Right atrium auricular region (tissue), 2 donors: ENCODE data around the genes CBY1, APOBEC3H and TNRC6B.

DNA sequence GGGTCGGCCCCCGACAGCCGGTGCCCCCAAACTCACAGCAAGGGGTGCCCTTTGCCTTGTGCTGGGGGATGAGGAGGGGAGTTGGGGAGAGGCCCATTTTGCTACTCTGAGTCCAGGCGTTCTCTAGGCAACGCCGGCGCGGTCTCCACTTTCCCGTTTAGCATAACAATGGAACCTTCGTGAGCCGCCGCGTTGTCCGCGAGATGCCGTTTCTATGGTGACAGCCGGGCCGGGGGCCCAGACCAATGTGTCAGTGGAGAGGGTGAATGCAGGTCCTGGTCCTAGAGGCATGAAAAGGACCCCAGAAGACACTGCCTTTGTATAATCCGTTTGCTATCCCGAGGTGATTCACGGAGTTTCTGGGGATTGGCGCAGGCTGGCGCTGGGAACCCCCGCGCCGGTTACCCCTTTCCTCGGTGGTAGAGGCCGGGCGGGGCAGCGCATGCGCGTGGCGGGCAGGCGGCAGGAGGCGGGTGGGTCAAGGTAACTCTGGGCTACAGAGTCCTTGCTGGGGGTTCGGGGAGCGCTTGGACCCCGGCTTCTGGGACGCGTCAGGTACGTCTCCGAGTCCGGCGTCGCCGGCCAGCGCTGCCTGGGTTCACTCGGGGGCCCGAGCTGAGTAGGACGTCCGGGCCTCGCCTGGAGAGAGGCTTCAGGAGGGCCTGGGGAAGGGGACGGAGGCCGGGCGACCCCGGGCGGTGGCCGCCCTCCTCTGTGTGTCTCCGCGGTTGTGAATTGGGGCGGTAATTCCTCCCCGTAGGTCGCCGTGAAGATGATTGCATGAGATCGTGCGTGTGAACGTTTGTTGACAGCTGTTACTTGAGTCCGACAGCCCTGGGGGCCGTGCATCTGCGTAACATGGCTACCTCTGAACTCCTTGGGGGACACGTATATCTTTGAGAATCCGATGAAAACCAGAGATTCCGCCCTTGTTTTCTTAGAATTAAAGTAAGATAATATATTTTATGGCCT, at the start of gene CBY1:
CBY1 (plus strand) TSS at position 443 of the 972 bp plus-strand sequence.
- PRO-cap: bidirectional peak, plus-strand start at position 465 of the sequence, minus-strand start at position 216 of the sequence
- RAMPAGE, long total RNA, 2 experiments: start-site peak on the plus strand in 2 of 2 experiments, centred at positions 465 to 489 of the sequence, 162 to 270 reads per replicate

DNA sequence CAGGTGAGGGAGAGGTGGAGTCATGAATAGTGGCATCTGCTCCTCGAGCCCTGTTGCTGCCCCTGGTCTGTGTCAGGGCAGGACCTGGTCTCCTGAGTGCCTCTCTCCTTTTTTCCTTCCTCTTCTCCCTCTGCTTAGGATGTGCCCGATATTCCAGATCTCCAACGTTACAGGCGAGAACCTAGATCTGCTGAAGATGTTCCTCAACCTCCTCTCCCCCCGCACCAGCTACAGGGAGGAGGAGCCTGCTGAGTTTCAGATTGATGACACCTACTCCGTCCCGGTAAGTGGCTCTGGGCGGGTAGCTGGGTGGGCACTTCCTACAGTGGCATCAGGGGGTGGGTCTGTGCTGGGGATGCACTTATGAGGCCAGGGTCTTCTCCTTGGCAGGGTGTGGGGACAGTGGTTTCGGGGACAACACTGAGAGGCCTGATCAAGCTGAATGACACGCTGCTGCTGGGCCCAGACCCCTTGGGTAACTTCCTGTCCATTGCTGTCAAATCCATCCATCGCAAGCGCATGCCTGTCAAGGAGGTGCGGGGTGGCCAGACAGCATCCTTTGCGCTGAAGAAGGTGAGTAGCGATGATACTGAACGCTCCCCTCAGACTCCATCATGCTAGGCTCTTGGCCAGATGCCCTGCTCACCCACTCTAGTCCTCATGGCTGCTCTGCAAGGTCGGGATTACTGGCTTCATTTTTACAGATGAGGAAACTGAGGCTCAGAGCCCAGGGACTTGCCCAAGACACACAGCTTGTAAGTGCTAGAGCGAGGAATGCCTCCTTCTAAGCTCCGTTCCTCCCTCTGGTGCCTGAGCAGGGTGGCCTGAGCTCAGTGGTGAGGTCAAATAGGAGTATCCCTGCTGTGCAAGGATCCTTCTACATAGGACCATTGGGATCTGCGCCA, 20.4 kb downstream of the GTPBP1 start:
- PRO-cap: no peak
- RAMPAGE, long total RNA, 2 experiments: no peak in any of the 2 experiments

DNA sequence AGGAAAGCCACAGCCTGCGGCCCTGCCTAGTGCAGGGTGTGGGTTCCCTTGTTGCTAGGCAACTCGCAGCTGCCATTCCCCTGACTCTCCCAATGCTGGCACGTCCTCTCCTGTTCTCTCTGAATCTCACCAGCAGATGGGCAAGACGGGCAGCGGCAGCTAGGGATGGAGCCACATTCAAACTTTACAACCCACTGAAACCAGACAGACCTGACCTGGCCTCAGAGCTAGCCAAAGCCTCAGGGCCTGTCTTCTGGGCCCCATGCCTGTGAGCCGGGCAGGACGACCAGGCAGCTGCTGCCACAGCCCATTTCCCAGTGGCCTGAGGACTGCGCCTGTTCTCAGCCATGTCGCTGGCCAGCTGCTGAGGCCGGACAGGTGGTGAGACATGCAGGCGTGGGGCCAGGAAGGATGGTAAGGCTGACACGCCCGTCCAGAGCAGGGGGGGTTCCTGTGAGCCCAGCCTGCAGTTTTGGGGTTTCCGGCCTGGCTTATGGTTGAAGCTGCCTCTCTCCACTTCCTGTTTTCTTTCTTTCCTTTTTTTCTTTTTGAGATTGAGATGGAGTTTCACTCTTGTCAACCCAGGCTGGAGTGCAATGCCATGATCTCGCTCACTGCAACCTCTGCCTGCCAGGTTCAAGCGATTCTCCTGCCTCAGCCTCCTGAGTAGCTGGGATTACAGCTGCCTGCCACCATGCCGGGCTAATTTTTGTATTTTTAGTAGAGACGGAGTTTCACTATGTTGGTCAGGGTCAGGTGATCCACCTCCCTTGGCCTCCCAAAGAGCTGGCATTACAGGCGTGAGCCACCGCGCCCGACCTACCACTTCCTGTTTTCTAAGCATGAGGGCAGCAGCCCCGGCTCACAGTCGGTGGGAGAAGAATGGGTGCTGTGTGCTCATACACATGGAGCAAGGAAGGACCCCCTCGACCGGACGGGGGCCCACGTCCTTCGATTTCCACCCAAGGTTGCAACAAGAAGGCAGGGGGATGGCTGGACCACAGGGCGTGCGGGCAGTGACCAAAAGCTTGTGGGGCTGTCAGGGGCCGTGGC, 4.0 kb downstream of the SUN2 start:
- PRO-cap: no peak
- RAMPAGE, long total RNA, 2 experiments: no peak in any of the 2 experiments

DNA sequence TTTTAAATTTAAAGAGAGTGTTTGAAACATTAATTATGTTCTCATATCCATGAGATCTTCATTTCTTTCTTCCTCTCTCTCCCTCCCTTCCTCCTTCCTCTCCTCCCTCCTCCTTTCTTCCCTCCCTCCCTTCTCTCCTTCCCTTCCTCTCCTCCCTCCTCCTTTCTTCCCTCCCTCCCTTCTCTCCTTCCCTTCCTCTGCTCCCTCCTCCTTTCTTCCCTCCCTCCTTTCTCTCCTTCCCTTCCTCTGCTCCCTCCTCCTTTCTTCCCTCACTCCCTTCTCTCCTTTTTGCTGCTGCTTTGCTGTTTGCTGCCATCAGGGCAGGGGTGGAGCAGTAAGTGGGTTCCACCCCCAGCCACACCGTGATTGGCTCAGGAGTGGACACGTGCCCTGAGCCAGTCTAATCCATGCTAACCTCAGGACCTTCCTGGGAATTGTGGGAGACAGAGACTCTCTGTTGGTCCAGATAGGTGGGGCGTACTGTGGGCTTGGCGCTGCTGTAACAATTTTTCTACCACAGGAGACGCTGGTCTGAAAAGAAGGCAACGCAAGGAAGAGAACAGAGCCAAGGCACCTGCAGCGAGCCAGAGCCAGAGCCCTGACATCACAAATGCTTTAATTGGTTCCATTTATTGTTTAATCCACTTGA, 33.7 kb upstream of the APOBEC3A start:
- PRO-cap: bidirectional peak, plus-strand start at position 446 of the sequence, minus-strand start at position 282 of the sequence
- RAMPAGE, long total RNA, 2 experiments: no peak in any of the 2 experiments

- PRO-cap: no peak
- RAMPAGE, long total RNA, 2 experiments: no peak in any of the 2 experiments
Observed at GRCh38 chr22:39097011-39097645, at the start of gene APOBEC3H. TSS of gene APOBEC3H (plus strand) at chr22:39097244.

DNA sequence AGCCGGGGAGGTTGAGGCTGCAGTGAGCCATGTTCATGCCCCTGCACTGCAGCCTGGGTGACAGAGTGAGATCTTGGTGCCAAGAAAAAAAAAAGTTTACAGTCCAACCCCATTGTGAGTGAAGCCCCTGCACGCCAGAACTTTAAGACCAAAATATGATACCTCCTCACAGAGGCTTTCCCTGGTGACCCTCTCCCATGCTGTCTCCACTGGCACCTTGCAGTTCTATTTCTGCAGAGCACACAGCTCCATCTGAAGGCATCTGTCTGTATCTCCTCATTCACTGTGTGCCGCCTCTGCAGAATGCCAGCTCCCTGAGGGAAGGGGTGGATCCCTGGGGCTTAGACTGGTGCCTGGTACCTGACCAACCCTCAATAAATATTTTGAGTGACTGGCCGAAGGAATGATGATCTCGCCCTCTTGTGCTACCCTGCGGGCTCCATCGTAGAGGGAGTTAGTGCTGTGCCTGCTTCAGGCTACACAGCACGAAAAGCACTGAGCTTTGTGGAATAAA, 1.7 kb downstream of the CBX7 start:
- PRO-cap: unidirectional peak, plus-strand start at position 279 of the sequence
- RAMPAGE, long total RNA, 2 experiments: no peak in any of the 2 experiments

- PRO-cap: no peak
- RAMPAGE, long total RNA, 2 experiments: no peak in any of the 2 experiments
Observed at GRCh38 chr22:39176726-39177243, 24.3 kb upstream of the CBX7 start.

DNA sequence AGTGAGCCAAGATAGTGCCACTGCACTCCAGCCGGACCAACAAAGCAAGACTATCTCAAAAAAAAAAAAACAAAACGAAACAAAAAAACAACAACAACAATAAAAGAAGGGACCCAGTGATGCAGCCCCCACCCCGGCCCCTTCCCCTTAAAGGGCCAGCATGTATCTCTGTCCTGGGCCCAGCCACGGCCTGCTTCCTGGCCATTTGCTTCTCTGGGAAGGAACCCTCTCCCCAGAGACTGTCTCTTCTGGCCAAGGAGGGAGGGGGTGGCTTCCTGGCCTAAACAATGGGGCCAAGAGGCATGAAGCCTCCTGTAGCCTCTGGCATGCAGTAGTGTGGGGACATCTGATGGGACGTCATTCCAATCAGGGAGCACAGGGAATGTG, 25.4 kb upstream of the PDGFB start:
- PRO-cap: no peak
- RAMPAGE, long total RNA, 2 experiments: no peak in any of the 2 experiments

- PRO-cap: no peak
- RAMPAGE, long total RNA, 2 experiments: no peak in any of the 2 experiments
Observed at GRCh38 chr22:39317276-39317786, 2.1 kb downstream of the RPL3 start.

- PRO-cap: no peak
- RAMPAGE, long total RNA, 2 experiments: no peak in any of the 2 experiments
Observed at GRCh38 chr22:39463889-39464356, 7.1 kb downstream of the MGAT3 start.

DNA sequence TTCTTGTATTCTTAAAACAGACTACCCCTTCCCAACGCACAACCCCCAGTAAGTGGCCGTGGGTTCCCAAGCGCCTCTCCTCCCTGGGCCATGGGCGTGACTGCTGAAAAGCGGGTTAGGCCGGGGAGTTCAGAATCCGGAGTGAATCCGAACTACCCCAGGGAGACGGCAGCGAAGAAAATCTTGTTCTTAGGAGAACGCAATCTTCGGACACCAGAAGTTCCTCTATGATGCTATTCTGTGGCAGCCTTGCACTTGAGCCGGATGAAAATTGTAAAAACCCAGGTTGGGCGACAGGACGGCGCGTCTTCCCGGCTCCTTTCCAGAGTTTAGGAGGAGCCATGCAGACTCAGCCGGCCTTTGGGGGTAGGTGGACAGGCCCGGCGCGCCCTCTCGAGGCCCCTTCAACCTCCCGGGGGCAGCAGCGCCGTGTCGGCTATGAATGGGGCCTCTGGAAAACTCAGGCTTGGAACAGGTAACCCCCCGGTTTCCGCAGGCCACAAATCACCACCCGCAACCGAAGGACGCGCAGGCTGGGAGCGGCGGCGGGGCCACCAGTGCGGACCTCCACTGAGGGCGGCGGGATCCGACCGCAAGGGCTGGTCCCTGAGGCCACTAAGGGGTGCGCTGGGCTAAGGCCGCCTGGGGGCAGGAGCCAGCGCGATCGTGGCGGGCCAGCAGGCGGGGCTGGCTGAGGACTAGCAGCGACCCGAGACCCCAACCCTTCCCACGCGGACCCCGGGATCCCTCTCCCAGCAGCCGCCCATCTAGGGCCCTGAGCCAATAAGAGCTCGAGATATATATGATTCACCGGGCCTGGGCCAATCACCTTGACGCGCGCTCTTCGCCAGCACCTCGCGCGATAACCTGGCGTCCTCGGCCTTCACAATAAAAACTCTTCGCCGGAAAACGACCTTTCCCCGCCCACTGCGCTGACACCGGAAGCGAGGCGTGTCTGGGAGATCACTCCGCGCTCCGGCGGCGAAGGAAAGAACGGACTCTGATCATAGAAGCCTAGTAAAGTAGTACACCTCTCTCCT, 715 bp upstream of the ATF4 start:
- PRO-cap: bidirectional peak, plus-strand start at position 346 of the sequence, minus-strand start at position 331 of the sequence; bidirectional peak, plus-strand start outside the sequence, minus-strand start at position 777 of the sequence
- RAMPAGE, long total RNA, 2 experiments: no peak in any of the 2 experiments

- PRO-cap: no peak
- RAMPAGE, long total RNA, 2 experiments: no peak in any of the 2 experiments
Observed at GRCh38 chr22:39634335-39635135, 64.0 kb downstream of the CACNA1I start.

DNA sequence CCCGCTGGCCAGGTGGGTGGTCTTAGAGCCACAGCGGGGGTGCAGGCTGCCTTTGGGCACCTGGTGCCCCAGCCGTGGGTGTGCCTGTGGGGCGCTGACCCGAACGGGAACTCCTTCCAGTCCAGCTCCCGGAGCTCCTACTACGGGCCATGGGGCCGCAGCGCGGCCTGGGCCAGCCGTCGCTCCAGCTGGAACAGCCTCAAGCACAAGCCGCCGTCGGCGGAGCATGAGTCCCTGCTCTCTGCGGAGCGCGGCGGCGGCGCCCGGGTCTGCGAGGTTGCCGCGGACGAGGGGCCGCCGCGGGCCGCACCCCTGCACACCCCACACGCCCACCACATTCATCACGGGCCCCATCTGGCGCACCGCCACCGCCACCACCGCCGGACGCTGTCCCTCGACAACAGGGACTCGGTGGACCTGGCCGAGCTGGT, 91.3 kb downstream of the CACNA1I start:
- PRO-cap: no peak
- RAMPAGE, long total RNA, 2 experiments: no peak in any of the 2 experiments

DNA sequence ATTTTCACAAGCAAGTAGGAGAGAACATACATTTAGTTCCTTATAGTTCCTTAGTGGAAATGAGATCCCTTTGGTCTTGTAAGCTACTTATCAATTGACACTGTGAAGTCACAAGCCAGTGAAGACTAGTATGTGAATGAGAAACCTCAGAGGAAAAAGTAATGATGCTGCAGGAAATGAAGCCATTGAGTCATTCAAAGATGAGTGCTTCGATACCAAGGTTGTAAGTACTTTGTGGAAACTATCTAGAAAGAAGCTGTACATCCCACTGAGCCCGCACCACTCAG, 53.5 kb downstream of the ENTHD1 start:
- PRO-cap: no peak
- RAMPAGE, long total RNA, 2 experiments: no peak in any of the 2 experiments

DNA sequence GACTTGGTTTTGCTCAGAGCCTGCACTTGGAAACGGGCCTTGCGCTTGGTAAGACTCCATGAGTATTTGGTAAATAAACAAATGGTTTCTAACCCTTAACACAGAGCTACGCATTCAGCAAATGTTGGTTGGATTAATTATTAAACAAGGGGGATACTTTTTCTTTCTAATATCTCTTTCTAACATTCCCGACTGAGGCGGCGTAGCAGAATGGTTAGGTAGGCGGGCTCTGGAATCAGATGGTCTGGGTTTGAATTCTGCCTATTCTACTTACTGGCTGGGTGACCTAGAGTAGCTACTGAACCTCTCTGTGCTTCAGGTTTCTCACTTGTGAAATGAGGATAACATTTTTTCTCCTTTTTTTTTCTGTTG, 3.5 kb upstream of the FAM83F start:
- PRO-cap: no peak
- RAMPAGE, long total RNA, 2 experiments: no peak in any of the 2 experiments

DNA sequence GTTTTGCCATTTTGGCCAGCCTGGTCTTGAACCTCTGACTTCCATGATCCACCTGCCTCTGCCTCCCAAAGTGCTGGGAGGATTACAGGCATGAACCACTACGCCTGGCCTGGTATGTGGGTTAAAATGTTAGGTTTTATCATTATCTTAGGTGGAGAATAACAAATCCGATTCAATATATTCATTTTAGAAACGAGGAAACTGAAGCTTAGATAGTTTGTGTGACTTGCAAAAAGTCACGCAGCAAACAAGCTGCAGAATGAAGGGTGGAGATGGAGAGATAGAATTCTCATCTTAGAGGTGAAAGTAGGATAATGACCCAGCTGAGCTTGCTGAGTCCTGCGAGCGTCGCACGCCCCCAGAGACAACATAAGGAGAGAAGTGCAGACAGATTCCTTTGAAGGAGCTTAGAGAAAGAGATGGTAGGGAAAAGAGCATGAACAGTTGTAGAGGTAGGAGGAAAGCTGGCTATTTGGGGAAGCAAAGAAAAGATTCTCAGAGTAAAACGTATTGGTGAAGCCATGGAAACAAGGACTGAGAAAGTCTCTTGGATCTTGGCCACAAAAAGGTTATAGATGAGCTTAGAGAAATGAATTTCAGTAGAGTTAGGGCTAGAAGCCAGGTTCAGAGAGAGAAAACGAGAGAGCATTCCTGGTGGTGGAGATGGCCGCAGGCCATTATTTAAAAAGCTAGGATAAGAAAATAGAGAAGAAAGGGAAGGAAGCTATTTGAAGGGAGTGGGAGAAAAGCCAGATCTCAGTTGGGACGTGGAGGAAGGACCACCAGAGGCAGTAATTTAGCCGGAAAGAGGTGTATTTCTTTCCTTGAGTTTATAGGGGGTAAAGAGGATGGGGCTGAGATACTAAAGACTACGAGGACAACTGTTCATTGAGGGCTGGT, 44.8 kb downstream of the FAM83F start:
- PRO-cap: no peak
- RAMPAGE, long total RNA, 2 experiments: no peak in any of the 2 experiments

- PRO-cap: no peak
- RAMPAGE, long total RNA, 2 experiments: no peak in any of the 2 experiments
Observed at GRCh38 chr22:40076640-40077025, 81.9 kb downstream of the FAM83F start.

- PRO-cap: no peak
- RAMPAGE, long total RNA, 2 experiments: no peak in any of the 2 experiments
Observed at GRCh38 chr22:40116319-40116830, 61.4 kb upstream of the TNRC6B start.

- PRO-cap: bidirectional peak, plus-strand start at chr22:40177925, minus-strand start at chr22:40177795
- RAMPAGE, long total RNA, 2 experiments: start-site peak on the plus strand in 2 of 2 experiments, at chr22:40177924-40177982 at its widest, 25 to 562 reads per replicate
Observed at GRCh38 chr22:40177504-40178164, at the start of gene TNRC6B. TSS of gene TNRC6B (plus strand) at chr22:40177925.

DNA sequence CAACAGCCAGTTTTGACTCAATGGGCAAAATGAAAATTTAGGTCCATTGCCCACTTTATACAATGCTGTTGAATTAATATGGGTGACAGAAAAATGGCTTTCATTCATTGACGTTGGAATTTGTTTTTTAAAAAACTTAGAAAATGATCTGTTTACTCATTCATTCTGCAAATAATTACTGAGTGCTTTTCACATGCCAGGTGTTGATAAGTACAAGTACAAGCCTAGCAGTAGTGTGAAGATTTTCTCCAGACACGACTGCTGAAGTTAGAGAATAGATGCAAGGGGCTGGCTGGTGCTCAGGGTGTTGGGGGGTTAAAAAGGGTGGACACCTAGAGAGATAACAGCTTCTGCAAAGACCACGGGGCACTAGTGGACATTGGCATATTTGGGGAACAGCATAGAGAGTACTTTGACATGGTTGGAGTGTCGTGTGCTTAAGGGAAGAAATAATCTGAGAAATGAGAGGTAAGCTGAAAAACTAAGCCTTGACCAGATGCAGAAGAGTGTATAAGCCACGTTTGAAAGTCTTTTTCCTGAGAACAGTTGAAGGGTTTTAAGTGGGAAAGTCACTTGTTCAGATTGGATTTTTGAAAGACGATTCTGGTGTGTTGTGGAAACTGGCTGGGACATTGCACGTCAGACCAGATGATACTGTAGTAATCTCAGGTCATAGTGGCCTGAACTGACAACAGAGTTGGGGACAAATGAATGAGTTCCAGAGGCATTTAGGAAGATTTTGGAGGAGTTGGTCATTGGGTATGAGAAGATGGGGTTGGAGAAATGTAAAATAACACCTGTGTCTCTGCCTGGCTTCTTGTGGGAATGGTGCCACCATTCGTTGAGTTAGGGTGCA, 6.5 kb downstream of the TNRC6B start:
- PRO-cap: no peak
- RAMPAGE, long total RNA, 2 experiments: no peak in any of the 2 experiments